Glomerular endothelial cell (primary cell): ENCODE results near the genes WDR18 and POLR2E.

- RAMPAGE, long total RNA = no peak
These were observed 9.1 kb upstream of the MED16 start for GRCh38 chr19:901759-902743.

DNA sequence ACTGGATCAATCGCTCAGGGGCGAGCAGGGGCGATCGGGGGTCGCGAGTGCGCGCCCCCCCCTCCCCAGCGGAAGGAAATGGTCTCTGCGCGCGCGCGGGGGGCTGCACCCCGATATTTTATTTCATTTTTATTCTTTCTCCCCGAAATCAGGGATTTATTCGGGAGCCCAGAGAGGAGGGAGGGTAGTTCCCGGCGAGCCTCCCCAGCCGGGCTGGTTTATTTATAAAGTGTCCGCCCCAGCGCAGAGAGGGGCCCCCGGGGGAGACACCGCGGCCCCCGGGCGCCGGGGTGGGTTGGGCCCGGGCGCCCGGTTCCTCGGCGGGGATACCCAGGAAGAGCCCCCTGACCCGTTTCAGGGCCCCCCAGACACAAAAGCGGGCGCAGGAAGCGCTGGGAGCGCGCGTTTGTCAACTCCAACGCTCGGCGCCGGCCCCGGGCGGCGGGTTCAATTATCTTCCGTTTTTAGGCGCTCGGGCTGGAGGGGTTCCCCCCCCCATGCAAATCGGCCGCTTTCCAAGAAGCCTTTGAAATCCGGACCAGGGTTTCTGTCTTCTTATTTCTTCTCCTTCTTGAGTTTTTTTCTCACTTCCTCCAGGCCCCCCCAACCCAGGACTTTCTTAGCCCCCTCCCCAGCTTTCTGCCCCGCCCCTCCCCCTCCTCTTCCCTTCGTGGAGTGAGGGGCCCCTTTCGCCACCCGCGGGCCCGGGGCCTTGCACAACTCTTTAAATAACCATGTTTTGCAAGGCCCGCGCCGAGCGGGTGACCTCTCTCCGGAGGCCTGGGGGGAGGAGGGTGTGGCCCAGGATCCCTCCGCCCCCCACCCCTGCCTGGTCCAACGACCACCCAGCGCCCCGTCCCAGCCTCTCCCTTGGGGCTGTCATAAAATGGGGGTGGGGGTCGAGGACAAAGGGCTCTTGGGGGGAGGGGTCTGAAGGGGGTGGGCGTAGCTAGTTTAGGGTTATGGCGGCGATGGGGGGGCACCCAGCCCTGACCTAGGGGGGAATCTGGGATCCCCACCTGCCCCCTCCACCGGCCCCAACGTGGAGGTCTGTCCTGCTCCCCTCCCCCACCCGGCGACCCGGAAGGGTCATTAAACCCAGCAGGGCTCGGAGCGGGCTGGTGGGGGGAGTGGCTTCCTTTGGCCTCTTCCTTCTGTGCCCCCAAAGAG, 946 bp downstream of the ARID3A start:
- RAMPAGE, long total RNA = no peak

DNA sequence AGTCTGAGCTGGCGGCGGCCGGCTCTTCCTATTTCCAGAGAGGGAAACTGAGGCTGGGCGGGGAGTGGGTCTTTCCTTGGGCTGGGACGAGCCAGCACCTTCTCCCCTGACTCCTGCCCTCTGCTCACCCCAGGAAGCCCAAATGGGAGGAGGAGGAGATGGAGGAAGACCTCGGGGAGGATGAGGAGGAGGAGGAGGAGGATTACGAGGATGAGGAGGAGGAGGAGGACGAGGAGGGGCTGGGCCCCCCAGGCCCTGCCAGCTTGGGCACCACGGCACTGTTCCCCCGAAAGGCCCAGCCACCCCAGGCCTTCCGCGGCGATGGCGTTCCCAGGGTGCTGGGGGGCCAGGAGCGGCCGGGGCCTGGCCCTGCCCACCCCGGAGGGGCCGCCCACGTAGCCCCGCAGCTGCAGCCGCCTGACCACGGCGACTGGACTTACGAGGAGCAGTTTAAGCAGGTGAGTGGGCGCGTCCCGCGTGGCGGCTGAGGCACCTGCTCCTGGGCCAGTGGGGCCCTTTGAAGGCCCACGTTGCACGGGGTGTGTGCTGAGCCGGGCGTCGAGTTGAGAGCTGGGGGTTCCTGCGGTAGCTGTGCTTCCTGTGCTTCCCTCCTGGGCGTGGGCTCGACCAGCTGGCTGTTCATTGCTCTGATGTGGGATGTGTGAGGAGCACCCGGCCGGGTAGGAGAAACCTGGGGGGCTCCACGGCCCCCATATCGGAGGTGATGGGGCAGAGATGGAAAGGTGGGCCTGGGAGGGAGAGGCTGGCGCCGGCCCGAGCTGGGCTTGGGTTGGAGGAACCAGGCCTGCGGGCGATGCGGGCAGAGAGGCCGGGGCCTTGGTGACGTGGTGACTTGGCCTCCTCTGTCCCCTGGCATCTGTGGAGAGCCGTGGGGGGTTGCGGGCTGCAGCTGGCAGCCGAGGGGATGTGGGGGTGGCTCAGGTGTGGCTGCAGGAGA, 6.7 kb downstream of the ARID3A start:
- RAMPAGE, long total RNA = no peak

- RAMPAGE, long total RNA = no peak
These were observed 26.7 kb downstream of the ARID3A start for GRCh38 chr19:952311-953063.

GRCh38 chr19:983871-984427, at the start of gene WDR18:
Gene WDR18 (plus strand): TSS chr19:984345.
- RAMPAGE, long total RNA = start-site peak on the plus strand at chr19:984326-984348, 112 and 202 reads in 2 replicates

DNA sequence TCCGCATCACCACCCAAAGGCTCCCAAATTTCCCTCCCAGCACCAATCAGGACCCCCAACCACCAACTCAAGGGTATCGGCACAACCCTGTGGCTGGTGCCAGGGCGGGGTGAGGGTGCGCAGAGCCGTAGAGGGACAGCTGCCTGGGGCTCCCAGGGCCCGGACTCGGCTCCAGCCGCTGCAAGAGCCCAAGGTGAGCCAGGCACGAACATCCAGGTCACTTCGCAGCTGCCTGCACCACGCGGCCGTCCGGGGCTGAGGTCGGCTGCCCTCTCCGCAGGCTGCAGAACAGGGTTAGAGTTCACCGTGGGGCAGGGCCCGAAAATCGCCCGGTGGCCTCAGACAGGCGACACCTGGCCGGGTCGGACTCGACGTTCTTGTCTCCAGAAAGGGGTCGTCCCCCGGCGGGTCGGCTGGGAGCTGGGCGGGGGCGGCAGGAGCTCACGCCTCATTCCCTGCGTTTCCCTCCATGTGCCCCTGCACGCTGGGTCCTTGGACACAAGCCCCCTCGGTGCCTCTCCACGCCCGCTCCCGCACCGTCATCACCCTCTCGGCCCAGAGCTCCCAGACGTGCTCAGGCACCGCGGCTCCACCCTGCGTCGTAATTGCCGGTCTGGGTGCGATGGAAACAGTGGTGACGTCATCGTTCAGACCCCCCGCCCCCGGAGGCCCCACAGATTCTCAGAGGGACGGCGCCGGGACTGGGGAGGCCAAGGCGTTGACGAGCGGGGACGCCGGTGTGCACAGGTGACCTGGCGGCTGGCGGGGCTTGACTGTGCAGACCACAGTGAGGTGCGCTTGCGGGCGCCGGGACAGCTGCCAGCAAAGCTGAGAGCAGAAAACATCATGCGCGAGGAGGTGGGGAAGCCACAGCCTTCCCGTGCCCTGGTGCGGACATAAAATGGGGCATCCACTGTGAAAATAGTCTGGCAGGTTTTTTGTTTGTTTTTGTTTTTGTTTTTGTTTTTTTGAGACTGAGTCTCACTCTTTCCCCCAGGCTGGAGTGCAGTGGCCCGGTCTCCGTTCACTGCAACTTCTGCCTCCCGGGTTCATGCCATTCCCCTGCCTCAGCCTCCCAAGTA, 4.0 kb upstream of the GRIN3B start:
- RAMPAGE, long total RNA = no peak

DNA sequence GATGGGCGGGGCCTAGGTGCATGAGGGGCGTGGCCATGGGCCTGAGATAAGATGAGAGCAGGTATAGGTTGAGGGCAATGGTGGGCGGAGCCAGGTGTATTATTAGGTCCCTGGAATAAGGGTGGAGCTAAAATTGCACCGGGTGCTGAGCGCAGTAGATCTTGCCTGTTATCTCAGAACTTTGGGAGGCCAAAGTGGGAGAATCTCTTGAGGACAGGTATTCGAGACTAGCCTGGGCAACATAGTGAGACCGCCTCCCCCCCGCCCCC, 5.4 kb downstream of the ABCA7 start:
- RAMPAGE, long total RNA = no peak

DNA sequence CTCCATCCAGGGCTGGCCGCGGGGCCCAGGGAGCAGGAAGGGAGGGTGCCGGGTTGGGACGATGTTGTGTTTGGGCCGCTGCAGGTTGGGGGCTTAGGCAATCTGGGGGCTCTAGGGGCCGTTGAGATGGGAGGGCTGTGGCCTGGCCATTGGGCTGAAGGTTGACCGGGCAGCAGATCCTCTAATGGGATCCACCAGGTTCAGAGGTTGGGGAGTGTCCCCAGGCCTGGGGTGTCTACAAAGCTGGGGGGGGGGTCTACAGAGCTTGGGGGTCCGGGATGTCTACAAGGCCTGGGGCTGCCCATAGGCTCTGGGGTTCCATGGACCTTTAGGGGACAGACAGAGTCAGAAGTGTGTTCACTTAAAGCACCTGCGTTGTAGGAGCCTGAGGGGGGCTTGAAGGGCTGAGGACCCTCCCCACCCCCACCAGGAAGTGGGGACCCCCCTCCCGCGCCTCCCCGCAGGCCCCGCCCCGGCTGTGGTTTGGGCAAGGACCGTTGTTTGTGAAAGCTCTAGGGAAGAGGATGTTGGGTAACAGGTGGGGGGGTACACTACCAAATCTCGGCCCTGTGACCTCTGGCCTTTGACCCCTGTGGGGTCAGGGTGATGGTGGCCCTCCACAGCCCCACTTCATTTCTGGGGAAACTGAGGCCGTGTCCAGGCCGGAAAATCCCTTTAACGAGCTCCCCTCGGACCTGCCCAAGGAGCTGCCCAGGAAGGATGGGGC, 906 bp downstream of the ARHGAP45 start:
- RAMPAGE, long total RNA = no peak

DNA sequence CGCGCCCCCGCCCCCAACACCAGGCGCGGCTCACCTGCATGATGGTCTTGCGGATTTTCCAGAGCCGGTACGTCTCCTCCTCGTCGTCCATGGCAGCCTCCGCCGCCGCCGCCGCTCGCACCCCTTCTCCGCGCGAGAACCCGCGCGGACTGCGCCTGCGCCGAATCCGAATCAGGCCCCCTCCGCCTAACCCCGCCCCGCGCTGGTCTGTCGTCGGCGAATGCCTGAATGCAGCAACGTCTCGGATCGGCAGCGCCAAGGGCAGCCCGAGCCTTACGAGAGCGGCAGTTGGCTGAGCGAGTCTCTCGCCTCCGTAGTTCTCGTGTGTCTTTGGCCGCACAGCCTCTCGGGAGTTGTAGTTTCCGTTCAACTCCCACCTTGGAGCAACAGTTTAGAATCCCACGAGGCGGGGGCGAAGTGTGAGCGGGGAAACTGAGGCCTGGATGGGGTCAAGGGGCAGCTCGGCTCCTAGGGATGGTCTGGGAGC, at the start of gene POLR2E:
Gene POLR2E (minus strand): TSS at position 151 of the 487 bp plus-strand sequence.
- RAMPAGE, long total RNA = start-site peak on the minus strand centred at position 128 of the sequence, 48 bp wide, 1,309 and 1,154 reads in 2 replicates

DNA sequence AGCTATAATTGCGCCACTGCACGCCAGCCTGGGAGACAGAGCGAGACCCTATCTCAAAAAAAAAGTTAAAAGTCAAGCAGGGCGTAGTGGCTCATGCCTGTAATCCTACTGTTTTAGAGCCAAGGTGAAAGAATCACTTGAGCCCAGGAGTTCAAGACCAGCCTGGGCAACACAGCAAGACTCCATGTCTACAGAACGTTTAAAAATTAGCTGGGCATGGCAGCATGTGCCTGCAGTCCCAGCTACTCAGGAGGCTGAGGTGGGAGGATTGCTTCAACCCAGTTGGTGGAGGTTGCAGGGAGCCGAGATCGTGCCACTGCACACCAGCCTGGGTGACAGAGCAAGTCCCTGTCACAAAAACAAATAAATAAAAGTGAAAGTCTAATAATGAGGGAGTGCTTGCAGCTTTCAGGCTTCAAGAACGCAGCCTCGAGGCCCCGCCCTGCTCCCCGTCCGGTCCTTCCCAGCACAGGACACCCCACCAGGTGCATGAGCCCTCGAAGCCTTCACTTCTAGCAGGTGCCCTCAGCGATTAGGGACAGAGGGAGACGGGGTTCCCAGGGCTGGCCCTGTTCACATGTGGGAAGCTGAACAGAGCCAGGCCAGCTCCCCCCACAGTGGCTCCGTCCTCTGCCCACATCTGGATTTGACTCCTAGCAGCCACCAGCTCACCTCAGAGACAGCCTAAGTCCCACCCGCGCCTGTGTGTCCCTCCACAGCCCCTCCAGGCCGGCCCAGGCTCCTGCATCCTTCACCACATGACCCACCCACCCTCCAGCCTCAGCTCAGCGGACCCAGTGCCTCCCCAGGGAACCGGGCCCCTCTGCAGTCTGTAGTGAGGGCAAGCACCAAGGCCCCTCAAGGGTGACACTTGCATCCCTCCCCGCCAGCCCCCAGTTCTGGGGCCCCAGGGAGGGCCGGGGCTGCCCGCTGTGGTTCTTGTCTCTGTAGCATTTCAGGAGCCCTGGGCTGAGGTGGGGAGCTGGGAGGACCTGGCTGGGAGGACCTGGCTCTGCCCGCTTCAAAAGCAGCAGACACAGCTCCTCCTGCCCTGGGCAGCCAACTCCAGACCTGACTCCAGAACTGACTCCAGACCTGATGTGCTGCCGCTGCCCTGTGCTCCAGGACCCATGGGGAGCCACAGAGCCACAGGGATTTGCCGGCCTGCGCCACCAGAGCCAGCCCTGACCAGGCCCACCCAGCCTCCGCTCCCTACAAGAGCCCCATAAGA, 27.1 kb downstream of the GPX4 start:
- RAMPAGE, long total RNA = no peak

DNA sequence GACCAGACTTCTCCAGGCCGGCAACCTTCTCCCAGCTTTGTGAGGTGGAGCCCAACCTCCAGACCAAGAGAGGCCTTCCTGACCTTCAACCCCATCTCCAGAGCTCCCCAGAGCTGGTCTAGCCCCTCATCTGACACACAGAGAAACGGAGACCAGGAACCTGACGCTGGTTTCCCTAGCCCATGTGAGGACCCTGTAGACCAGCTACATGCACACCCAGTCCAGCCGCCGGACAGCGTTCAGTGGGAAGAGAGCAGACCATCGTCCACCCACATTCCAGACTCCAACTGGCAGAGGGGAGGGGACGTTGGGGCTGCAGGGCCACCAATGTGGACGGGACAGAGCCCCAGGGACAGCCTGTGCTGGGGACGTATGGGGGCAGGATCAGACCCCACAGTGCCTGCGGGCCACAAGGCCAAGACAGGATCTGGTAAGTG, 11.4 kb downstream of the SBNO2 start:
- RAMPAGE, long total RNA = no peak

- RAMPAGE, long total RNA = no peak
These were observed 2.8 kb downstream of the SBNO2 start for GRCh38 chr19:1171209-1171673.

GRCh38 chr19:1171674-1172667, 2.1 kb downstream of the SBNO2 start:
- RAMPAGE, long total RNA = no peak

- RAMPAGE, long total RNA = no peak
These were observed 13.2 kb upstream of the STK11 start for GRCh38 chr19:1192402-1192710.

- RAMPAGE, long total RNA = no peak
These were observed 1.7 kb downstream of the CBARP start for GRCh38 chr19:1235958-1236586.

GRCh38 chr19:1245195-1246296, 2.8 kb upstream of the MIDN start:
- RAMPAGE, long total RNA = no peak

GRCh38 chr19:1252439-1252695, 4.0 kb downstream of the MIDN start:
- RAMPAGE, long total RNA = no peak

DNA sequence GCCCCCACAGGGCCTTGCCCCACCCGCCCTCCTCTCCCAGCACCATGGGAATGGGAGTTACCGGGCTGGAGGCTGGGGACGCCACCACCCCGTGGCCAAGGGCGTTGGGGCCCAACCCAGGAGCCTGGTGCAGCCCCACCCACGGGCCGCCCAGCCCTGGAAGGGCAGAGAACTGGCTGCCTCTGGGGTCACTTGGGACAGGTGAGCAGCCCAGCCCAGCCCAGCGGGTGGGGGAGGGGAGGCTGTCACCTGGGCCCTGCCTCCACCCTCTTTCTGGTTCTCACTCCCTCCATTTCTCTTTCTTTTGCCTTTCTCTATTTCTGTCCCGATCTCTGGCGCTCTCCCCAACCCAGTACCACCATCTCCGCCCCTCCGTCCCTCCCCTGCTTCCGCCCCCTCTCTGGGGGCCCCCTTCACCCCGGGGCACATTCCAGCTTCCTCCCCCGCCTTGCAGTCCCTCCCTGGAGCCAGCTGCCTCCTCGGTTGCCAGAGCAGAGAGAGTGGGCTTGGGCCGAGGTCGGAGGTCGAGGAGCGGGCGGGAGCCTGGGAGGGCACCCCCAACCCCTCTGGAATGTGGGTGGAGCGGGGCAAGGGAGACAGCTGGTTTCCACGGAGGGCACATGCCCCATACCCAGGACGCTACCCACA, 6.7 kb upstream of the CIRBP start:
- RAMPAGE, long total RNA = no peak

- RAMPAGE, long total RNA = no peak
These were observed 3.3 kb upstream of the CIRBP start for GRCh38 chr19:1265694-1266291.

- RAMPAGE, long total RNA = no peak
These were observed 5.6 kb downstream of the DAZAP1 start for GRCh38 chr19:1412719-1413661.